OVCAR3 (cell line): ENCODE measurements around the gene NPY.

- RRBS, result no CpG with 5 or more reads among the region's 8 CpGs
Observed at GRCh38 chr7:22218658-22219585, 138.0 kb downstream of the RAPGEF5 start.

- RRBS, result no CpG with 5 or more reads among the region's 6 CpGs
Observed at GRCh38 chr7:22301944-22302269, 55.0 kb downstream of the RAPGEF5 start.

DNA sequence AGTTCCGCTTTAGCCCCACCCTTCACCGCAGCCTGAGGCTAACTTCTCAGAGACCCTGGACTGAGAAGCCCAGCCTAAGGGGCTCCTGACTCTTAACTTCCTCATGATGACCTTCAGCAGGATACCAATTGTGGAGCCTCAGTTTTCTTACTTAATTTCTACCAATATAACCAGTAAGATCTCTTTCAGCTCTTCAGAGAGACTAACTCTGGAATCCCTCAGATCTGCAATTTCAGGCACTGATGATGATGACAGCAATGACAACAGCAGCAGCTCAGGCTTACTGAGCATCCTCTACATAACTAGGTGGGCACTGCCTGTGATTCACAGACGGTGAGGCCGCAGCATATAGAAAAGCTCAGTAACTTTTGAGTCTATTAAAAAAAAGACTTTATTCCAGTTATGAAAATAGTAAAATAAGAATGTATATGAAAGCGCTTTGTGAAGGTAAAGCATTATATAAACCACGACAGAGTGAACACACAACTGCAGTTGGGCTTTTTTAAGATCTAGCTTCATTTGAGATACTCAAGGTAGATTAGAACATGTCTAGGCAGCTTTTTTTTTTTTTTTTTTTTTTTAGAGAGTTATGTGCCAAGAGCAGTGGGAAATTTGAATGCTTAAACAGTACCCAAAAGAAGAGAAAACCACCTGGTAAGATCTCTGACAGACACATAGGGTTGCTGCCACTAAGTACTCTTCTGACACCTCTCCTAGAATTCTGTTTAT is 11.7 kb downstream of the RAPGEF5 start:
- RRBS, result no CpG with 5 or more reads among the region's 6 CpGs

DNA sequence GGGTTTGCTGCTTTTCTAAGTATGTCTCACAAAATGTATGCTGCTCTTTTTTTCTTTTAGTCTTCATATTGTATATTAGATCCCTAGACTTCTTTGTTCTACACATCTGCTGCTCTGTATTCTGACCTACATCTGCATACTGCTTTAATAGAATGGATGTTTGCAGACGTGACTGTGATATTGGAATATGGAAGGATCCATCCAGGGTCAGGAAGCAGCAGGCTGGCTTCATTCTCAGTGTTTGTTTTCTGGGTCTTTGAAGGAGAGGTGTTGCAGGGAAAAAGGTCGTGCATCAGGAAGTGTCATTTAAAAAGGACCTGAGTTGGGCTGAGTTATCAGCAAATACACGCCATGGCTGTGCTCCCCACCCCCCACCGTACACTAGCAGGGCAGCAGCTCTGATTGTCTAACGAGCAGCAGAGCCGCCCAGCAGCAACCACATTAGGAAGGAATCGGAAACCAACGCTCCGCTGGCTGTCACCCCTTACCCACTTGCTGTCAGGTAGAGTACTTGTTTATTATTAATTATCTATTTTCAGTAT is 63.0 kb upstream of the STEAP1B start:
- RRBS, result no CpG with 5 or more reads among the region's 9 CpGs

DNA sequence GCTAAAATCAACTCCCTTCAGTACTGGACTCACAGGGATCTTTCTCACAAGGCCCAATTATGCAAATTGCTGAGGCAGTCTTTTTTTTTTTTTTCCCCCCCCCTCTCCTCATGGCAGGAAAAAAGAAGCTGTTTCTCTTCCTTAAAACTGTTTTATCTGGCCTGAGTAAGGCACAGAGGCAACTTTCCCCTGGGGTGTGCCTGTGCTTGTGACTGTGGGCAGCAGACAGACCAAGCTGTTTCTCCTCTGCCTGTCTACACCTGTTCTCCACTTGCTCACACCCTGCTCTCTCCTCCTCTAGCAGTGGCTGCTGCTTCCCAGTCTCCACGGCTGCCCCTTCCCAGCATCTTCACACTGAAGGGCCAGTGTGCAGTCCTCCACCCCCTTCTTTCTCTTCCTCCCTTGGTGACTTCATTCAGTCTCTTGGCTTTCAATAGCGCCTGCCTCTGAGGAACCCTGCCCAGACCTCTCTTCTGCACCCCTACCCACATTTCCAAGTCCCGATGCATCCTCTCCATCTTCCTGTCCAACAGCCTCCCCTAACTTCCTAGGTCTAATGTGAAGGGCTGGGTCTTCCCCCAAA is 65.5 kb upstream of the STEAP1B start:
- RRBS, result no CpG with 5 or more reads among the region's 3 CpGs

GRCh38 chr7:22566043-22566759 is 66.2 kb upstream of the STEAP1B start:
- RRBS, result no CpG with 5 or more reads among the region's 5 CpGs

DNA sequence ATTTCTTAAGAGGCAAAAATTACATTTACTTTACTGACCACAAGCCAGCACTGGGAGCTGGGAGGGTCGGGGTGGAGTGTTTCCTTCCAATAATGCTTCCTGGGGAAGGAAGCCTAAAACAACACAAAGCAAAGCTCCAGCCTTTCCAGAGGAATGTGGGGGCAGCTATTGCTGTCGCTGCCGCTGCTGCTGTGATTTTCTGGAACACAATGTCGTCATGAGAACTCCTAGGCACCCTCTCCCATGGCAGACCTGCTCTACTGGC is 89.8 kb upstream of the STEAP1B start:
- RRBS, result no CpG with 5 or more reads among the region's 4 CpGs

GRCh38 chr7:23017218-23017779 is 3.4 kb upstream of the HYCC1 start:
- RRBS, result no CpG with 5 or more reads among the region's 5 CpGs

DNA sequence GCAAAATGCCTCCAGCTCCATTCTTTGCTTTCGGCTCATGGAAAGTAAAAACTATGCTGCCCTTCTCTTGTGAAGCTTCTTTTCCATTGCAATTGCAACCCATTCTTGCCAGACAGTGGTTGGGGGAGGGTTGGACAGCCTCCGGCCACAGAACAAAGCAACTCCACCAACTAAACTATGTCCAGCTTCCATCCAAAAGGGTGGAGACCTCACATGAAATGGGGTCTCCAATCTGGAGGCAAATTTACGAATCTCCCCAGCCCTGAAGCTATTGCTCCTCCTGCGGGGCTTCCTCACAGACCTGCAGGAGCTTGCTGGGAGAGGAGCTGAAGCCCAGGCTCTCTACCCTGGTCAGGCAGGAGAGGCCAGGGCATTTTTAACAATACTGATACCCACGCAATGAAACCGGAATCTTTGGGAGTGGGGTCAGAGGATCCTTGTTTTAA is 543 bp downstream of the GPNMB start:
- RRBS, result no CpG with 5 or more reads among the region's 6 CpGs

DNA sequence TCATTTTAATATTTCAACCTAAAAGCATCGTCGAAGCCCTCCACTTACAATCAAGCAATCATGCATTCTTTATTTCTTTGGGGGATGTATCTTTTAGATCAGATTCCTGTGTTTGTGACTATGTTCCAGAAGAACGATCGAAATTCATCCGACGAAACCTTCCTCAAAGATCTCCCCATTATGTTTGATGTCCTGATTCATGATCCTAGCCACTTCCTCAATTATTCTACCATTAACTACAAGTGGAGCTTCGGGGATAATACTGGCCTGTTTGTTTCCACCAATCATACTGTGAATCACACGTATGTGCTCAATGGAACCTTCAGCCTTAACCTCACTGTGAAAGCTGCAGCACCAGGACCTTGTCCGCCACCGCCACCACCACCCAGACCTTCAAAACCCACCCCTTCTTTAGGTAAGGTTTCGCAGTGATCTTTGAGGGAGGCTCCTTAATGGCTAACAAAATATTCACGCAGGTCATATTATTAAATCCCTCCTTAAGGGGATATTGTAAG is 13.8 kb downstream of the GPNMB start:
- RRBS, result no CpG with 5 or more reads among the region's 12 CpGs

DNA sequence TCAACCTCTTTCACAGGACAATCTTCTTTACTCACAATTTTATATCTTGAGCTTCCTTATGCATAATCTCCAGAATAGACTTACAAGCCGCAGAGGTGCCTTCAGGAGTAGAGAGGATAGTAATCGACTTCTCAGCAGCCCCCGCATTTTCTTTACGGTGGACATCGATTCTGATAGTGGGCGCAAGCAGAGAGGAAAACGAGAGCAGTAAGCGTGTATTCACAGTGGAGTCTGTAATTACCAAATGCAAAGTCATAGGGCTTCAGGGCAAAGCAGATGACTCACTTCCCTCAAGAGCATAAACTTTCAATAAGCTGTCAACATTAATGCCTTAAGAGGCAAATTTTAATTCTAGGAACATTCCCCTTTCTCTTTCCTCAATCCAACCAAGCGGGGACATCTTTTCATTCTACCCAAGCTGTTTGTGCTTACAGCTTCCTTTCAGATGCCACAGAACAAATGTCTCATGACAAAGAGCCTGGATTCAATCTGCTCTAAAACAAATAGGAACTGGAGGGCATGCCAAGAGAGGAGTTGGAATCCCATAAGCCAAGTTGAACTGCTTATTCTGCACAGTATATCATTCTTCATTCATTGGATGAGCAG is 48.5 kb downstream of the MALSU1 start:
- RRBS, result no CpG with 5 or more reads among the region's 9 CpGs

GRCh38 chr7:23469178-23469686 is 1.1 kb downstream of the IGF2BP3 start:
- RRBS, result 4% methylated on average over 23 of the region's 60 CpGs

- RRBS, result no CpG with 5 or more reads among the region's 41 CpGs
Observed at GRCh38 chr7:23471181-23472115, 1.2 kb upstream of the IGF2BP3 start.

- RRBS, result no CpG with 5 or more reads among the region's 10 CpGs
Observed at GRCh38 chr7:23524956-23526055, 6.5 kb downstream of the TRA2A start.

- RRBS, result 8% methylated on average over 4 of the region's 21 CpGs
Observed at GRCh38 chr7:23530826-23531299, 918 bp downstream of the TRA2A start.

- RRBS, result 8% methylated on average over 10 of the region's 70 CpGs
Observed at GRCh38 chr7:24283350-24284337, at the start of gene NPY. Gene NPY, plus strand, starts transcription at chr7:24284190.

GRCh38 chr7:24636968-24637360 is 63.7 kb downstream of the PALS2 start:
- RRBS, result no CpG with 5 or more reads among the region's 1 CpG

DNA sequence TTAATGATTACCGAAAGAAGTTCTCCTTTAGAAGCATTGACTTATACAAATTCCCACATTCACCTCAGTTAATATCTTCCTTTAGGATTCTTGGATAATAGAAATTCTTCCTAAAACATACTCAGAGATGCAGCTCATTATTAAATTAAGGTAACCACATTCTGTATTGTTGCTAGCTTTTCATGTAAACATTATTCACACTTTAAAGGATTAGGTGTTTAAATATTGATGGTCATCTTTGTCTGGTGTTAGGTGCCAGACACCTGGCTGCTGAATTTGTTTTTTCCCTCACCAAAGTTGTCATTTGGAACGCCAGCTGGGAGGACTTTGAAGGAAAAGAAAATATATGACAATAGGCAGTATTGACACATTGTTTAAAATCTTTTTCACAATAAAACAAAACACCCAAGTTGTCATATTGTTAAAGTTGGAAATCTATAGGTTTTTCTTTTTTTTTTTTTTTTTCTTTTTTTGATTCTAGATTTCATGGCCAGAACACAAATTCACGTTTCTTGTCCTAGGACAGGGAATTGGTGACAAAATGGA is 68.1 kb downstream of the GSDME start:
- RRBS, result no CpG with 5 or more reads among the region's 3 CpGs

- RRBS, result no CpG with 5 or more reads among the region's 11 CpGs
Observed at GRCh38 chr7:24755916-24756577, 1.2 kb downstream of the GSDME start.

DNA sequence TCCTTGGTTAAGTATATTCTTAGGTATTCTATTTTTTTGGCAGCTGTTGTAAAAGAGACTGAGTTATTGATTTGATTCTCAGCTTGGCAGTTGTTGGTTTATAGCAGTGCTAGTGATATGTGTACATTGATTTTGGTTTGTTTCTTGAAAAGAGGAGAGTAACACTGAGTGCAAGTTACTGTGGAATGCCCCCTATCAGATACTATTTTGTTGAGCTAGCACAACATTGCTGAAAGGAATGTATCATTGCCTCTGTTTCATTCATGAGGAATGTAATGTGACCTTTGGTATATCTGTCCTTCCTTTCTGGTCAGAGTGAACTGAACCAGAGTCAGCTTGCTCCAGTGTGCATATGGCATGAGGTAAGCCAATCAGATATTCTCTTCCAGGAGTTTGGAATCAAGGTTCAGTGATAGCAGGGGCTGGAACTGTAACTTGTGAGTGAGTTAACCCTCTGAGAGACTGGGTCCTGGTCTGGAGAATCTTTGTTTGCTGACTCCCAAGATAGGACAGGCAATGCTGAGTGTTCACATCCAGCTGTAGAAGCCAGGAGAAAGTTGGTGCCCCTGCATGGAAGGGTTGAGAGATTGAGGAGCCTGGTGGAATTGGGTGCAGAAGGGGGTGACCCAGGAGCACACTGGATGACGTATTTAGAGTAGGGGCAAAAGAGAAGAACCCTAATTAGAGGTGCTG is 45.2 kb upstream of the OSBPL3 start:
- RRBS, result no CpG with 5 or more reads among the region's 1 CpG